Placental pericyte (primary cell): ENCODE measurements around a stretch of chr2.

- CAGE, long polyA plus RNA: no peak
Observed at GRCh38 chr2:108772277-108772775, 14.2 kb upstream of the CCDC138 start.

GRCh38 chr2:108774105-108774459, 12.5 kb upstream of the CCDC138 start:
- CAGE, long polyA plus RNA: no peak

GRCh38 chr2:108982133-108982849, 6.7 kb downstream of the EDAR start:
- CAGE, long polyA plus RNA: no peak

- CAGE, long polyA plus RNA: no peak
Observed at GRCh38 chr2:109129887-109130775, 1.1 kb downstream of the SH3RF3 start.

GRCh38 chr2:109138347-109138845, 9.4 kb downstream of the SH3RF3 start:
- CAGE, long polyA plus RNA: no peak

DNA sequence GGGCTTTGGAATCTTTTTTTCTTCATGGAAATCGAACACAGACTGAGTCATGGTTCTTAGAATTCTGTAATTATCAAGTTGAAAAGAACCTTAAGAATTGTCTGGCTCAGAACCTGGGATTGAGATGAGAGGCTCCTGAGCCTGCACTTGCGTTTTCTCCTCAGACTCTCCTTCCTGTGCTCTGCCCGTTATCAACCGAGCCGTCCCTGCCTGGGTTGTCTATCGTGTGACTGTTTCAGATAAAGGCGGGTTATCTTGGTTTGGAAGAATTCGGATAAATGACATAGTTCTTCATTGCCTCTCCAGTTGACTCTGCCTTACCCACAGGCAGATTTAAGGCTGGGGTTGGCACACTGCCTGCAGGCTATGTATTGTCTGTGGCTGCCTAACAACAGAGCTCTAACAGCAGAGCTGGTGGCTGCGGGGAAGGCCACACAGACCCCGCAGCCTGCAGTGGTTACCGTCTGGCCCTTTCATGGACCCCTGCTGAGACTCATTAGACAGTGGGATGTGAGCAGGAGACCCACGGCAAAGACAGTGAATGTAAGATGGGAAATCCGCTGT, 44.2 kb downstream of the SH3RF3 start:
- CAGE, long polyA plus RNA: no peak

DNA sequence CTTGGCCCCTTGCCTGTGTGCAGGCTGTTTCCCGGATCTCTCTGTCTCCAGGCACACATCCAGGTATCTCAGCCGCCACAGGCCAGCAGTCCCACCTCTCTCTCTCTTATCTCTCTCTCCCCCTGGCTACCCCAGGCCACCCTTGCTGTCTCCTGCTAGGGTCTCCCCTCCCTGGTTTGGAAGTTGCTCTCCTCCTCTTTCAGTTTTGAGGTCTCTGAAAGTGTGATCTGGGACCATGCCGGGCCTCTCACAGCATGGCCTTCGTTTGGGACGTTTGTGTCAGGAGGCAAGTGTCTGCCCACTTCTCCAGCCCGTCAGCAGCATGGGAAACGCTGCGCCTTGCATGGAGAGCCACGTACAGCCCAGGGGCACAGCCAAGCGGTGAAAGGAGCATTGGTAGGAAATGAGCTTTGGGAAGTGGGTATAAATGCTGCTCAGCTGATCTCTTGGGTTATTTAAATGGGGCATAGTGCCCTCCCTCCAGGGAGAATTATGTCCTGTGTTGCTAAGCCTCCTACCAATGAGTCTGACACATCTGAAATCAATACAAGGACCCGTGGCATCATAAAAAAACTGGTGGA, 72.5 kb downstream of the SH3RF3 start:
- CAGE, long polyA plus RNA: no peak

GRCh38 chr2:109213506-109214603, 84.8 kb downstream of the SH3RF3 start:
- CAGE, long polyA plus RNA: no peak

GRCh38 chr2:109214977-109215406, 86.0 kb downstream of the SH3RF3 start:
- CAGE, long polyA plus RNA: no peak

- CAGE, long polyA plus RNA: no peak
Observed at GRCh38 chr2:109217555-109217754, 88.5 kb downstream of the SH3RF3 start.

DNA sequence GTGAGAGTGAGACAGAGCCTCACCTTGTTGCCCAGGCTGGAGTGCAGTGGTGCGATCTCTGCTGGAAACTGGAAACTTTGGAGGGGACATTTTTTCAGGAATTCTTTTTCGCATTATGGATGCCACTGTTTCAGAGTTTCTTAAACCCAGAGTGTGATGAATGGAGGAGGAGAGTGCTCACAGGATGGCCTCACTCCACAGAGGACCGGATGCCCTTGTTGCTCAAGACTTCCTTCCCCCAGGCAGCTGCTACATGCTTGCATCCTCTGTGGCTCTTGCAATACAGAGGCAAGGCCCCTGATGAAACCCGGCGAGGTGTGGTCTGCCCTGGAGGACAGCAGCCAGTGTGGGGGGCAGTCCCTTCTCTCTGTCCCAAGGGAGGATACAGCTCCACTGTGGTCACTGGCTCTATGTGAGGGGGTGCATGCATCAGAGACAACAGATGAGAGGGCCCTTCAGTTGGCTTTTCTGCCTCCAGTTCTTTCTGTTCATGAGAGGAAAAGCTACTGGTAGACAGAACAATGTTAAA, 109.6 kb downstream of the SH3RF3 start:
- CAGE, long polyA plus RNA: no peak

DNA sequence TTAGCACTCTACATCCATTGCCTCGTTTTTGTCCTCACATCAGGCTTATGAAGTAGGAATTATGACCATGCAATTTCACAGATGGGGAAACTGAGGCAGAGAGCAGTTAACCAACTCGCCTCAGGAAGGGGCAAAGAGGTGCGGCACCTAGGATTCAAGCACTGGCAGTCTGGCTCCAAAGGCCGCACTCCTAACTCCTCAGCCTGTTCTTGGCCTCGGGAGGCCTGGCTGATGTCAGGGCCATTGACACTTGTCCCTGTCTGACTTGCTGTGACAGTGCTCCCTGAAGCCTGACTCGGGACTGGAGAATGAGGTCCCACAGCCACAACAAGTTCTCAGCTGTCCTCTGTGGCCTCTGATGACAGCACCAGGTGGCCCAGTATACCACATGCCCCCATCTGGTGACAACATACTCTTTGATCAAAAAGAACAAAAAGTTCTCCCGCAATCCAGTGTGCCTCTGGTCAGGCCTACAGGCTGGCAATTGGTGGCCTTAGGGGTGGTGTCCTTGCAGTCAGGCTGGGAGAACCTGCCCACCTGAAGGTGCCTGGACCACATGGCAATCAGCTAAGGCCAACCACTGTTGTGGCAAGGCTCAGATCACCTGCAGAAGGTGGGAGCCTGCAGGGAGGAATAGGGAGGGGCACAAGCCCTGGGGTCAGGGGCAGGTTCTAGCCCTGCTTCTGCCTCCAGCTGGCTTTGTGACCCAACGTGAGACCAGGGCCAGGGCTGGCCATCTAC, 102.6 kb downstream of the SEPTIN10 start:
- CAGE, long polyA plus RNA: no peak

DNA sequence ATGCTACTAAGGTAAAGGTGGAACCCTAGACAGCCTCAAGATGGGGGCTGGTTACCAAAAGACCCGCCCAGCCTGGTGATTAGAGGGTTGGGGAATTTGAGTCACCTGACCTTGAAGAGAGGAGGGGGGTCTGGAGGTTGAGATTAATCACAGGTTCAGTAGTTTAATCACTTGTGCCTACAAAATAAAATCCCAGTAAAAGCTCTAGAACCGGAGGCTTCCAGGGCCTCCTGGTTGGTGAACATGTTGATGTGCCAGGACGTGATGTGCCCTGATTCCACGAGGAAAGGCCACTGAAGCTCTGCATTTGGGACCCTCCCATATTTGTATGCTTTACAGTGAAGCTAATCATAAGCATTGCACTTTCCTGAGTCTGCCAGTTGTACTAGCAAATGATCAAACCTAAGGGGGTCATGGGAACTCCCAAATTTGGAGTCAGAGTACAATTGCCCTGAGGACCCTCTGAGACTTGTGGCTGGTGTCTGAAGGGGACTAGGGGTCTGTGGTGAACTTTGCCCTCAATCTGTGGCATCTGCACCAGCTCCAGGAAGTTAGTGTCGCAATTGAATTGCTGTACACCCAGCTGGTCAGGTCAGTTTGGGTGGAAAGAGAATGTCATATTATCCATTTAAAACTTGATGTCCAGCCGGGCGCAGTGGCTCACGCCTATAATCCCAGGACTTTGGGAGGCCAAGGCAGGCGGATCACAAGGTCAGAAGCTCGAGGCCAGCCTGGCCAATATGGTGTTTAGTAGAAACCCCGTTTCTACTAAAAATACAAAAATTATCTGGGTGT, 17.9 kb downstream of the SOWAHC start:
- CAGE, long polyA plus RNA: no peak

GRCh38 chr2:109694118-109694579, 80.0 kb downstream of the SOWAHC start:
- CAGE, long polyA plus RNA: no peak

- CAGE, long polyA plus RNA: no peak
Observed at GRCh38 chr2:109699630-109700050, 85.5 kb downstream of the SOWAHC start.

- CAGE, long polyA plus RNA: no peak
Observed at GRCh38 chr2:110120761-110121018, 5.1 kb upstream of the MALL start.

- CAGE, long polyA plus RNA: no peak
Observed at GRCh38 chr2:110149643-110149938, 34.0 kb upstream of the MALL start.

- CAGE, long polyA plus RNA: no peak
Observed at GRCh38 chr2:111122077-111123018, 1.6 kb downstream of the BCL2L11 start.

- CAGE, long polyA plus RNA: no peak
Observed at GRCh38 chr2:111156753-111157792, 36.4 kb downstream of the BCL2L11 start.

GRCh38 chr2:111185170-111186244, 64.8 kb downstream of the BCL2L11 start:
- CAGE, long polyA plus RNA: no peak